ENCODE measurements around a stretch of chr7.

- PRO-cap = no peak
Measured at GRCh38 chr7:158793289-158793800, 36.0 kb downstream of the ESYT2 start.

GRCh38 chr7:158811173-158812158 lies 17.8 kb downstream of the ESYT2 start:
- PRO-cap = no peak

DNA sequence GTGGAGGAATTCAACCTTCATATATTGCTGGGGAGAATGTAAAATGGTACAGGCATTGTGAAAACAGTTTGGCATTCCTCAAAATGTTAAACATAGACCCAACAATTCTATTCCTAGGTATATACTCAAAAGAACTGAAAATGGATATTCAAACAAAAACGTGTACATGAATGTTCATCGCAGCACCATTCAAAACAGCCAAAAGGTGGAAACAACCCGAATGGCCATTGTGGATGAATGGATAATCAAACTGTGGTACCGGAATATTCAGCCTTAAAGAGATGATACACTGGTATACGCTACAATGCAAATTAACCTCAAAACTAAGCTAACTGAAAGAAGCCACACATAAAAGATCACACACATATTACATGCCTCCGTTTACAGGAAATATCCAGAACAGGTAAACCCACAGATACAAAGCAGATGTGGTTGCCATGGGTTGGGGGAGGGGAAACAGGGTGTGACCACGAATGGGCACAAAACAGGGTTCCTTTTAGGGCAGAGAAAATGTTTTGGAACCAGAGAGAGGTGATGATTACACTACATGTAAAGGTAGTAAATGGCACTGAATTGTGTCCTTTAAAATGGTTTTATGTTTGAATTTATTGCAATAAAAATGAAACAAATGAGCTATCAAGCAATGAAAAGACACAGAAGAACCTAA lies 16.7 kb downstream of the ESYT2 start:
- PRO-cap = unidirectional peak, plus-strand start at position 524 of the sequence

DNA sequence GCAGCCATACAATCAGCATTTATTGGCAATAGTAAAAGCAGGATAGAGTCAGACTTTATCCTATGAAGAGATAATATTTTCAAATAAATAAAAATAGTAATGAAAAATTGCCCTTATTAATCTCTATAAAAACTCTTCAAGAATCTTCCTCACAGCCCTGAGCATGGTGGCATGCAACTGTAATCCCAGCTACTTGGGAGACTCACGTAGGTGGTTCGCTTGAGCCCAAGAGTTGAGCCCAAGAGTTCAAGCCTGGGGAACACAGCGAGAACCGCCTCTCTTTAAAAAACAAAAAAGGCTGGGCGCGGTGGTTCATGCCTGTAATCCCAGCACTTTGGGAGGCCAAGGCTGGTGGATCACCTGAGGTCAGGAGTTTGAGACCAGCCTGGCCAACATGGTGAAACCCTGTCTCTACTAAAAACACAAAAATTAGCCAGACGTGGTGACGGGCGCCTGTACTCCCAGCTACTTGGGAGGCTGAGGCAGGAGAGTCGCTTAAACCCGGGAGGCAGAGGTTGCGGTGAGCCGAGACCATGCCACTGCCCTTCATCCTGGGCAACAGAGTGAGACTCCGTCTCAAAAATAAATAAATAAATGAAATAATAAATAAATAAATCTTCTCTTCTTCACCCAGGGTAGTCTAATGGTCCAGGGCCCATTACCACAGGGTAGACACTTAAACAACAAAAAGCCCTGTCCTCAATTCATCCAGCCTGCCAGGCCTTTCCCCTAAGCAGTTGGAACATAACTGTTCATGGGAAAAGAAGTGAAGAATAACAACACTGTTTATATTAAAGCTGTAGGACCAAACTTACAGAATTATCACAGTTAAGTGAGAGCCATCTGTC lies 4.4 kb downstream of the ESYT2 start:
- PRO-cap = no peak

- PRO-cap = unidirectional peak, minus-strand start at chr7:158865666
Measured at GRCh38 chr7:158865384-158866159, 9.2 kb downstream of the DYNC2I1 start.

DNA sequence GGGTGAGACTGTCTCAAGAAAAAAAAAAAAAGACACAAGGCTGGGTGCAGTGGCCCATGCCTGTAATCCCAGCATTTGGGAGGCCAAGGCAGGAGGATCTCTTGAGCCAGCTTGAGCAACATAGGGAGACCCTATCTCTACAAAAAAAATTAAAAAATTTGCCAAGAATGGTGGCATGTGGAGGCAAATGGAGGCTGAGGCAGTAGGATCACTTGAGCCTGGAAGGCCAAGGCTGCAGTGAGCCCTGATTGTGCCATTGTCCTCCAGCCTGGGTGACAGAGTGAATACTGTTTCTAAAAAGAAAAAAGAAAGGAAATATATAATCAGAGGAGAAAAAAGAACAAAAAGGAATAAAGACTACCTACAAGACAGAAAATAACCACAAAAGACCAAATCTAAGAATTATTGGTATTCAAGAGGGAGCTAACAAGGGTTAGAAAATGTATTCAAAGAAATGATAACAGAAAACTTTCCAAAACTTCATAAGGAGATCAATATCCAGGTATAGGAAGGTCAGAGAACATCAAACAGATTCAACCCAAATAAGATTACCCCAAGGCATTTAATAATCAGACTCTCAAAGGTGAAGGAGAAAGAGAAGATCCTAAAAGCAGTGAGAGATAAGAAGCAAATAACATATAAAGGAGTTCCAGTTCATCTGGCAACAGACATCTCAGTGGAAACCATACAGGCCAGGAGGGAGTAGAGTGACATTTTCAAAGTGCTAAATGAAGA lies 81.4 kb downstream of the DYNC2I1 start:
- PRO-cap = no peak

All from paraaortic lymph node (tissue), 1 donor.